ENCODE measurements around the genes CCL14, CCL3 and ARHGAP23.

DNA sequence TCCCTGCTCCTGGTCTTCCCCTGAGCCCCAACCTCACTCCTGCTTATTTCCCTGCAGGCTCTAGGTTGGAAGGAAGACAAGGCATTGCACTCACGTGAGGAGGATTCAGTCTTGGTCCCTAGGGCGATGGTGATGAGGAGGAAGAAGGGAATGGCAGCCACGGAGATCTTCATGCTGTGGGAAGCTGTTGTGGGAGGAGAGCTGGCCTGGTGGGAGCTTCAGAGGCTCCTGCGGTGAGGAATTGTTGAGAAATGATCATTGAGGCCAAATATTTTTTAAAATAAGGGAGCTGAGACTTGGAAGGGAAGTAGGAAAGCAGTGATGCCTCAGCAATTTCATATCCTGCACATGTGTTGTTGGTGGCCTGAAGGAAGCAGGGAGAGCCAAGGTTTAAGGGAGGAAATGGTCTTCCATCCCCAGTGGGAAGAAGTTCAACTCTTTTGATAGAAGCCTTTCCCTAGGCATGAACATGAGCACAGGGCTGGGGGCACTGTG, at the start of gene CCL14:
CCL14 (minus strand) TSS at position 253 of the 495 bp plus-strand sequence.
- PRO-cap: unidirectional peak, minus-strand start at position 252 of the sequence

DNA sequence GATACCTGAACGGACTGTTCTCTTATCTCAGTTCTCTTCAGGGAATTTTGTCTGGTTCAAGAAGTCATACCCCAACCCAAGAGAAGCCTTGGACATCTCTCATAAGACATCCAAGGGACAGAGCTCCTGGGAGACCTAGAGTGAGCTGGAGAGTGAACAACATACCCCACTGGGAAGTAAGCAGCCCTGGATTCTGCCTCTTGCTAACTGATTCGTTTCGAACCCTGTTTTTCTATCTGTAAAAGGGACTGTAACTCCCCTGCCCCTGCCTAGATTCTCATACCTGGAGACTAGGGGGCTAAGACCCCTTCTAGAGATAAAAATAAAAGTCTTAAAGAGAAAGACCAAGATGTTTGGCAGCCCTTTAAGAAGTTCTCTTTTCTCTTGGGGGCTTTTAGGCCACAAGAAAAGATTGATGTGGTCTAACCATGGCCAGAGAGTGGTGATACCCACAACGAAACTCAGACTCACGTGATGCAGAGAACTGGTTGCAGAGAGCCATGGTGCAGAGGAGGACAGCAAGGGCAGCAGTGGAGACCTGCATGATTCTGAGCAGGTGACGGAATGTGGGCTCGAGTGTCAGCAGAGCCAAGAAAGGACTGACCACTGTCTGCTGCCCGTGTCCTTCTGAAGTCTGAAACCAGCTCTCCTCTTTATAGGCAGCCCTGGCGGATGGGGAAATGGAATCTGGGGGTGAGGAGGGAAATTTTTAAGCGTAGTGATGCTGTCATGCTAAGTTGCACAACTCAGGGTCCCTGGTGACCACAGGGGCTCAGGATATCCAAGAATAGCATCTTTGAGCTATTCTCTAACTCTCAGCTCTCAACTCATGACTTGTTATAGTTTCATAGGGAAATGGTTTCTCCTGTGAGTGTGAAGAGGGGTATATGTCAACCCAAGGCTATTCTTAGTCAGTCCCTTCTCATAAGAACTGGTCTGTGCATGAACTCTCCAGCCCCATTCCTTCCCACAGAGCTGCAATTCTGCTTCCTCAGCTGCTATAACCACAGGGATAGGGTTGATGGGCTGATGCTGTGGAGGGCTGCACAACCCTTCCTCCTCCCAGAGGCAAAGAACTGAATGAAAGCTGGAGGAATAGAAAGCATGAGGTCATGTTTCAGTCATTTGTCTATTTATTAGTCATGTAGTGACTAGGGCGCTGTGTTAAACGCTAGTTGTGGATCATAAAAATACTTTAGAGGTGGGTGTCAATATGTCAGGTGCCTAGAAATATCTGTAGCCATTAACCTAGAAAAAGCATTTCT, at the start of gene CCL3:
CCL3 (minus strand) TSS at position 629 of the 1,265 bp plus-strand sequence.
- PRO-cap: unidirectional peak, minus-strand start at position 629 of the sequence; bidirectional peak, plus-strand start at position 904 of the sequence, minus-strand start at position 629 of the sequence

GRCh38 chr17:36107589-36108158, 4.0 kb downstream of the CCL4 start:
- PRO-cap: no peak

DNA sequence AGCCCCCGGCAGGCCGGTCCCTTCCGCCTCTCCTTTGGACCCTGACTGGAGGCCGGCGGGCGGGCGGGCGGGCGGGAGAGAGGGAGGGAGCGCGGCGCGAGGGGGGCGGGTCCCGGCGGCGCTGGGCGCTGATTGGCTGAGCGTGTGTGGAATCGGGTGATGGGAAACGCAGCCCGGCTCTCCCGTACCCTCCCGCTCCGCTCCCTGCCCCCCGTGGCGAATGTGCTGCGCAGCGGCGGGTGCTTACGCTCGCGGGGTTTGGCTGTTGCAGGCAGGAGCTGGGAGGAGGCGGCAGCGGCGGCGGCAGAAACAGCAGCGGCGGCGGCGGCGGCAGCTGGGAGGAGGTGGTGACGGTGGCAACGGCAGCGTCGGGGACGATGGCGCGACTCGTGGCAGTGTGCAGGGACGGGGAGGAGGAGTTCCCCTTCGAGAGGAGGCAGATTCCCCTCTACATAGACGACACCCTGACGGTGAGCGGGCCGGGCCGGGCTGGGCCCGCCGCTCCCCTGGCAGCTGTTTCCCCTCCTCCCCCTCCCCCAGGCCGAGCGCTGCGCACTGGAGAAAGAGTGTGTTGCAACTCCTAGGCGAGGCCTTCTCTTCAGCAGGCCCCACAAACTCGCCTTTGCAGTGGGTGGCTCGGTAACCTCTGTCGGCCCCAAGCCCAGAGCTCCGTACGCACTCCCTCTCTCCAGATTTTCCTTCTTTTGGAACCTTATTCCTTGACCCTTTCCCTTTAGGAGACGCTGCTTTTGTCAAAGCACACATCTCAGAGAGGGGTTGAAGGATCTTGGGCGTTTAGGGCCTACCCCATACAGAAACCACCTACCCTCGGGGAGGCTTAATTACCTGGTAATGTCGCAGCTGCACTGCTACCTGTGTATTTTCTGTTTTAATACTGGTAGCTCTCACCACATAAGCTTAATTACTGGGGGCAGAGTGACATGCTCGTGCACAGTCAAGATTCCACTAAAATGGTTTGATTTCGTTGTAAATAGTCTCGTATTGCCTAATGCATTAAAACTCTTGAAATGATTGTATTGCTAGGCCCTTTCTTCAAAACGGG, 960 bp downstream of the GGNBP2 start:
- PRO-cap: bidirectional peak, plus-strand start at position 274 of the sequence, minus-strand start at position 36 of the sequence; bidirectional peak, plus-strand start at position 467 of the sequence, minus-strand start at position 389 of the sequence

DNA sequence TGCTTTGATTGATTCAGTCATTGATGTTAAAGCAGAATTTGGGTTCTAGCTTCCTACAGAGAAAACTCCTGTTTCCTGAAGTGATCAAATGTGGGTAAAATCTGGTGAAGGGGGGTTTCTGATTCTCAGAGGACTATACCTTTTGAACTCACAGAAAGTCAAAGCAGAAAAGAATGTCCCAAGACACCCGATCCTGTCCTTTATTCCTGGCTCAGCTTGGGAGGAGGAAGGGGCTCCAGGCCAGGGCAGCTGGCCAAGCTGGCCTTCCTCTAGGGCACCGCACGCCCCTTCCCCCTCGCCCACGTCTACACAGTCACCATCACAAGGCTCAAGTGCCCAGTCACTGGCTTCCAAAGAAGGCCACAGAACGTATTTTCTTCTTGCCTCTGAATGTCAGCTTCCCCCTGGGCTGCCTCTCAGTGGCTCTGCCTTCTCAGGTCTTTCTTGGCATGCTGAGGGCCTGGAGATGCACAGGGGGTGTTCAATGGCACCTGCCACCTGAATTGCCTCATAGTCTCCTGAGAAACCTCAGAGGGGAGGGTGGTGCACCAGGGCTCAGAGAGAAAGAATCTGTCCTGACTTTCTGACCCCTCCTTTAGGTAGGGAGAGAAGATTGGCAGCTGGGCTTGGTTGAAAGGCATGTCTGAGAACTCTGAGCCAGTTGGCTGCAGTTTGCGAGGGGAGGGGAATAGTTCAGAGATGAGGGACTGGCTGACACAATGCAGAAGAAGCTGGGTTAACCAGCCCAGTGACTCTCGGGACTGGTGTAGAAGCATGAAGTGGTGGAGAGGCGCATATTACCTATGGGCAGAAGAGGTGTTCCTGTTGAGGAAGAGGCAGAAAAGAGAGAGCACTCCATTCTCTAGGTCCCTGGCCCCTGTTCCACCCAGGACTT, 2.1 kb downstream of the DHRS11 start:
- PRO-cap: no peak

DNA sequence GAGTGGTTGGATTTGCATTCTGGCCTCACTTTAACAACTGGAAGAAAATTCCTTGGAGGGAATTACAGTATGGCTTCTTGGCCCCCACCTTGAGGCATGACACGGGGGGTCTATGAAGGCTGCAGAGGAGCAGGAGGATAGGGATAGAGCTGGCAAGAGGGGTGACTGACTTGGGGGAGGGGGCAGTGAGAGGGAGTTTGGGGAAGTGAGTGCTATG, 89.1 kb downstream of the MRM1 start:
- PRO-cap: no peak

DNA sequence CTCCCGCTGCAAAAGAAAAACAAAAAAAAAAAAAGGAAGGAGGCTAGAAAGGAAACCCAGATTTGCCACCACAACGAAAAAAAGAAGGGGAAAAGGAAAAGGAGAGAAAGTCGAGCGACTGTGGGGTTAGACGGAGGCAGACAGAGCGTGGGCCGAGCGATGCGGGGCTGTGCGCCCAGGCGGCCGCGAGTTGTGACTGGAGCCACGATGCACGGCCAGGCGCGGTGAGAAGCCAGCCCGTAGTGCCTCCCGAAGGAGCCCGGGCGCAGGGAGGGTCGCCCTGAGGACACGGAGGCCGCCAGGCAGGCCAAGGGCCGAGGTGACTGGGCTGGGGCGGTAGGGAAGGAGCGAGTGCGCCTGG, 273 bp upstream of the LHX1 start:
- PRO-cap: no peak

DNA sequence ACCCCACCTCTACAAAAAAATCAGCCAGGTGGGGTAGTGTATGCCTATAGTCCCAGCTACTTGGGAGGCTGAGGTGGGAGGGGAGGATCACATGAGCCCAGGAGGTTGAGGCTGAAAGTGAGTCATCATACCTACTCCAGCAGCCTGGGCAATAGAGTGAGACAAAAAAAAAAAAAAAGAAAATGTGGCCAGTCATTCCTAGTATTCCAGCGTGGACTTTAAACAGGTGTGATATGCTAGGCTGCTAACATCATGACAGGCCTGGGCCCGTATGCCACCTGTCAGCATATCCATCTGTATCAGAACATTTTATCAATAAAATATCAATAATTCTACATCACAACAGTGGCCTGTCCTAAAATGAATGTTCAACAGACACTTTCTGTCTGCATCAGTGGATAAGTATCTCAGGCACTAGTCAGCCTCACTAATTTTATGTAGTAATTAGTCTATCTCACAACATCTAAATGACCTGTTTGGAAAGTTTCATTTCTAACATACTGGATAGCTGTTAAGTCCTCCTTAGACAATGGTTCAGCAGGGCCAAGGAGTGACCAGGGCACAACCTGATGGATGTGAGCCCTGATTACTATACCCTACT, 143.5 kb downstream of the AATF start:
- PRO-cap: no peak

DNA sequence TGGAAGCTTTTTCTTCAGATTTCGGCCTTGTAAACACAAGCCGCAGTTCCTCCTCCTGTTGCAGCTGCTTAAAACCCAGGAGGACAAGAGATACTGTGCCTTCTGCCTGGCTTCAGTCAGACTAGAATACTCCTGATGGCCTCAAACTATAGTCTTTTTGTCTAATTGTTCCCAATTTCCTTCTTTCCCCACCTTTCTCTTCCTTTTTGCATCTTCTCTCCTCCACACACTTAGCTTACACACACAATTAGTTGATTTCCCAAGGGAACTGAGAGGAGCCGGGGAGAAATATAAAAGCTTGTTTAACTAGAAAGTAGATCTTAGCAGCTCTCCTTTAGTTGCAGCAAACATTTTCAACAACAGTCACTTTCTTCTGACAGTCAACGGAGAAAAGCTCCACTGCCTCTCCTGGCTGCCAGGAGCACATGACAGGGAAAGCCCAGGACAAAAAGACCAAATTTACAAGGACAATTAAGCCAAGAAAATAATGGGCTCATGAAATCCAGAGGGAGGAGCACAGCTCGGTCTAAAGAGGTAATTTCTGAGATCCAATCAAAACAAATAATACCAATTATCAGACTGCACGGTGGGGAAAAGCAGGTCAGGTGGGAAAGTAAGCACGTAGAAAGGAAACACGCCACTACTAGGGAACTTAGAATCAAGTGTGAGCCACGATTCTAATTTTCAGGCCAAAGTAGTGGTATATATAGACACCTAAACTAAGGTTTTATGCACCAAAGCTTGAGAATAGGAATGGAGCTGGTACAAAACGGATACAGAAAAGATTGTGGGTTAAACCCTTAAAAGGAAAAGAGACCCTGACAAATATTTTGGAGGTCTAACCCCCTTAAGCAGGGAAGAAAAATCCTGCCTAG, 76.2 kb upstream of the C17orf78 start:
- PRO-cap: no peak

DNA sequence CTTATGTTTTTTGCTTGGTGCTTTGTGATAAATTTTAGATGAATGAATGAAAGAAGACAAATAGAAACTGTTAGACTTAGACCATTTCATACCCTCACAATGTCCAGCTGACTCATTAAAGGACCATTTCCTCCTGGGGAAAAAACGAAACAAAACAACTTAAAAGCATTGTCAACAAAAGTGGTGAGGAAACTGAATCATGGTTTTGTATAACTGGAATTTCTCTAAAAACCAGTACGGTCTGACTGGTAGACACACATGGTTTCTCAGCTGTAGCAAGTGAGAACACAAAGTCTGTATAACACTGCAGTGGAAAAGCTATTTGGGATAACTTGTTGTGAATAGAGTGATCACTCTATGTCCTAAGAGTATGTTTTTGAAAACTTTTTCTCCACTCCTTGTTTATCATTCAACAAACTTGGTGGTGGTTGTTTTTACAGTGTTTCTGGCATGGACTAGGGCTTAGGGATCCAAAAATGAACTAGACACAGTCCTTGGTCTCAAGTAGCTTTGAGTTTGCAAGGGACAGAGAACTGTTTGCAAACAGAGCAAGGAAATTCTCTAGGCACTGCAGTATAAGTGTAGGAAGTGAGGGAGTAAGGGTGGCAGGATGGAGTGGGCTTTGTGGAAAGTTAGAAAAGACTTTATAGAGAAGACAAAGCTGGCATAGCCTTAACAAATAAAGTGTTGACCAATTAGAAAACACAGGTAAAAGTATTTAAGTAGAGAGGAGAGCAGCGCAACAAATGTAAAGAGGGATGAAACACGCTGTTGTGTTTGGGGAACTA, 5.5 kb upstream of the DDX52 start:
- PRO-cap: no peak

DNA sequence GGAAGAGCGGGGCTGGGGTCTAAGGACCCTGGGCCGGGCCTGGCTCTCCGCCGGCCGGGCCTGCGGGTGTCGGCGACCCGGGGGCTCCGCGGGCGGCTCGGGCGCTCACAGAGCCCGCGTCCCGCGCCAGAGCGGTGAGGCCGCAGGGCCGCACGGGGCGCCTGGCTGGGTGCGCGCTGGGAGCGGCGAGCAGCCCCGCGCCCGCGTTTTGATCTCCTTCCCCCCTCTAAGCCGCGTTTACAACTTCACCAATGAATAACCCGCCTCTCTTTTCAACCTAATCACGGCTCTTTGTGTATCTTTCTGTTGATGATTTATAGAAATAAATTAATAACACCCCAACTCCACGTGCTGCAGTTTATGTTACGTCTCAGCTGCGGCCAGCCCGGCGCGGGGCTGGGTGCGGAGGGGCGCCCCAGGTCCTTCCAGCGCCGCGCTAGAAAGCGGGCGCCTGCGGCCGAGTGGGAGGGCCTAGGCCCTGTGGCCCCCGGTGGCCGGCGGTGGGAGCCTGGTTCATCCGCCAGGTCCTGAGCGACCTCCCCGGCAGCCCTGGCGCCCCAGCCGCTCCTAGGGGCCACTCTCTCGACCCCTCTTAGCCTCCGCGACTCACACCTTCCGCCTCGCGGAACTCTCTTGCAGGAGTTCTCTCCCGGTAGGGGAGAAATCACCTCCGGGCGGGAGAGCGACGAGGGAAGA, 2.0 kb downstream of the HNF1B start:
- PRO-cap: no peak

DNA sequence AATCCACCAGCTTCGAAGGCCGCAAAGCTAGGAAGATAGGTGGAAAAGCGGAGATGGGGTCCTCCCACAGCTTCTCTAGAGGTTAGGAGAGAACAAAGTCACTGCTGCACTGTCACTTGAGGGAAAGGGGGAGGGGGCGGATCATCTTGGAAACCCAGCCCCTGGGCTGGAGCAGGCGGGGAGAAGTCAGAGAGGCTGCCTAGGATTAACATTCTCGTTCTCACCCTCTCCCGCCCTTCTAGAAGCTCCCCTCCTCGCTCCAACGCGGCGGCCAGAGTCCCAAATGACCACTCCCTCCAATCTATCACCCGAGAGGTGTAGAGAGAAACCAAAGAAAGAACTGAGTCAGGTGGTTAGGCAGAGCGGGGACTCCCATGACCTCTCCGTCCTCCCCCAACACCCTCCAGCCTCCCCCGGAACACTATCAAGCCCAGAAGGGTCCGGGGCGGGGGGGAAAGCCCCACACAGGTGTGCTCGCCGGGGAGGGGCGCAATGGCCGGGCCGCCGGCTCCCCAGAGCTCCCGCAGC, 40.8 kb upstream of the MRPL45 start:
- PRO-cap: unidirectional peak, plus-strand start at position 189 of the sequence

DNA sequence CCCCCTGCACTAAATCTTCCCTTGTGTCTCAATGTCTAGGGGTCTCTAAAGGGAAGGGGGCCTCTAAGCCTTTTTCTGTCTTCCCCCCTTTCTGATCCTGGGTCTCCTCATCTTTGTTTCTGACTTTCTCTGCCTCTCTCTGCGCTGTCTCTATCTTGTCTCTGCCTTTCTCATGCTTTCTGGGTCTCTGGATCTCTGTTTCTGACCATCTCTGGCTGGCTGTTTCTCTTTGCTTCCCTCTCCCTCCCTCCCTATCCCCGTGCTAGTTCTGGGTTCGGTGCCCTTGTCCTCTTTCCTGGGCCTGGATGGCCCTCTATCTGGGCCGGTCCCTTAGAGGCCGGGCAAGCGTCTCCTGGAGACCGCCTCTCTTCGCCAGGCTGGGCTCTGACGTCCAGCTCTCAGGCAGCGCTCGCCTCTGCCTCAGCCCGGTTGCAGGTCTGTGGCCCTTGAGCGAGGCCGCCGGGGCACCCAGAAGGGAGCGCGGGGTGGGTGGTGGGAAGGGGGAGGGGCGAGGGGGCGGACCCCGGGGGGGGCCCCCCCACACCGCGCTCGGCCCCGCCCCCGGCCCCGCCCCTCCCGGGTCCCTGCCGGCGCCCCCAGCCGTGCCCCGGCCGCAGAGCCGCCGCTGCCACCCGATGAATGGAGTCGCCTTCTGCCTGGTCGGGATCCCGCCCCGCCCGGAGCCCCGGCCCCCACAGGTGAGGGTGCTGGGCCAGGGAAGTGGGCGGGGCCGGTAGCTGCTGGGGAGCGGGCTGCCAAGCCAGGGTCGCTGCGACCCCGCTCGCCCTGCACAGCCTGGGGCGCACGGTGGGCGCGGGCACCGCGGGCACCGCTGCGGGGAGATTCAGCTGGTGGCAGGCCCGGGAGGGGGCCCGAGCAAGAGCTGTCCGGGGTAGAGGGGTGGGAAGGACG, at the start of gene ARHGAP23:
ARHGAP23 (plus strand) TSS at position 614 of the 912 bp plus-strand sequence.
- PRO-cap: bidirectional peak, plus-strand start at position 616 of the sequence, minus-strand start at position 431 of the sequence

- PRO-cap: unidirectional peak, plus-strand start at chr17:38464953; unidirectional peak, plus-strand start at chr17:38464983
These were observed 36.6 kb downstream of the ARHGAP23 start for GRCh38 chr17:38464582-38465644.

DNA sequence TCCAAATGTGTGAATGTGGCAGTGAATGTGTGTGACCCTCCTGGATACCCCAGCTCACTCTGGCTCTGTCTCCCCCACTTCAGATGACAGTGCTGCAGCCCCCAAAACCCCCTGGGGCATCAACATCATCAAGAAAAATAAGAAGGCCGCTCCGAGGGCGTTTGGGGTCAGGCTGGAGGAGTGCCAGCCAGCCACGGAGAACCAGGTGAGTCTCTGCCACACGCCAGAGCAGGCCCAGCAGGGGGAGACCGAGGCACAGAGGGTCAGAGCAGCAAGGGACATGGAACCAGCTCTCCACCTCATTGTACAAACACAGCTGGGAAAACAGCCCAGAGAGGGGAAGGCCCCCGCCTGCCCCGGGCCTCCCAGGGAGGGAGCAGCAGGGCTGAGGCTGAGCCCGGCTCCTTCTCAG, 53.7 kb downstream of the ARHGAP23 start:
- PRO-cap: no peak

DNA sequence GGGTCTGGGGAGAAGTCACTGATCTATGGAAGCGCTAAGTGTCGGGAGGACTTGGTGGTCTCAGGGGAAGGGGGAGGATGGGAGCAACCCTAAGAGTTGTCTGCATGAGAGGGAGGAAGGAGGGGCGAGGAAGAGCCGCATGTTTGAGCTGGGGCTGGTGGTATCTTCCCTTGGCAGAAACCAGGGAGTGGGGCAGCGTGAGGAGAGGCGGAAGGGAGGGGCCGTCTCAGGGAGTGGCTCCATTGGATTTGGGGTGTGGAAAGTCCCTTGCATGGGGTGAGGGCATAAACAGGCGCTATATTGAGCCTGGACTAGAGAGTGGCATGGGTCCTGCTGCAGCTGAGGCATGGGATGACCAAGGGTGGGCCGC, 55.8 kb downstream of the ARHGAP23 start:
- PRO-cap: no peak

GRCh38 chr17:38509688-38510011, 81.4 kb downstream of the ARHGAP23 start:
- PRO-cap: no peak

DNA sequence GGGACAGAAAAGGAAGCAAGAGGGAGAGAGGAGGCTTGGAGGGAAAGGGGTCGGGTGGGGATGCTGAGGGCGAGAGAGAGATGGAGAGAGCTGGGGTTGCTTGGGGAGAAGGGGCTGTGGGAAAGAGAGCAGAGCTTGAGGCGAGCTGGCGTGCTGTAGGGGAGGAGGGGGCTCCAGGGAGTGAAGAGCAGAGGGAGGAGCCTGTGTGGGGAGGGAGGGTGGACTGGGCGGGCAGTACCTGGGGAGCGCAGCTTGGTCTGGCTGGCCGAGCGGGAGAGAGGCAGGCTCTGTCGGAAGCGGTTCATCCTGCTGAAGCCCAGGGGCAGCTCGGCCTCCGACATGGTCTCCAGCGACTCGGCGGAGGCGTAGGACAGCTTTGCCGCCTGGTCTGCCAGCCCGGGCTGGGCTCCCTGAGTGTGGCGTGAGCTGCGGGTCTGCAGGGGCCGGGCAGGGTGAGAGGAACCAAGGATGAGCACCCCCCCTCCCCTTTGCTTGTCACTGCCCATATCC, 41.8 kb downstream of the SRCIN1 start:
- PRO-cap: no peak

GRCh38 chr17:38591003-38591343, 14.8 kb downstream of the SRCIN1 start:
- PRO-cap: no peak

GRCh38 chr17:38701281-38701873, 3.7 kb upstream of the MLLT6 start:
- PRO-cap: unidirectional peak, plus-strand start at chr17:38701617

Measured in colic lymph node (tissue), 1 donor.